Renal cortical epithelial cell (primary cell): Measurements from ENCODE around the gene PGM5.

- RRBS: no CpG with 5 or more reads among the region's 13 CpGs
Measured at GRCh38 chr9:67832506-67832951, 26.2 kb upstream of the ANKRD20A1 start.

- RRBS: no CpG with 5 or more reads among the region's 74 CpGs
Measured at GRCh38 chr9:68356481-68357301, at the start of gene PGM5. TSS of gene PGM5 (plus strand) at chr9:68356611.

GRCh38 chr9:68508441-68509073 lies 32.1 kb downstream of the TMEM252 start:
- RRBS: no CpG with 5 or more reads among the region's 3 CpGs

DNA sequence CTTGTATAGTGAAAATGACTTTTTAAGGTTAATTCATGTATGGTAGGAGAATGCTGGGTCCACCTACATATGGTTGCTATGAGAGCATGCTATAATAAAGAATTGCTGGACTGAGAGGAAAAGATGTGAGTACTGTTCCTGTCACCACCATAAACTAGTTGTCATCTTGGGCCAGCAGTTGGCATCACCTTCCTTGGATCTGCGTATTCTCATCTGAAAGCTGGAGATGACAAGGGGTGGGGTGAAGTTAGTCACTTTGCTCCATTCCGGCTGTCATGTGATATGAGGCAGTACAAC lies 33.3 kb downstream of the PIP5K1B start:
- RRBS: no CpG with 5 or more reads among the region's 2 CpGs

- RRBS: 1% methylated on average over 21 of the region's 48 CpGs
Measured at GRCh38 chr9:69121621-69122115, 52.4 kb upstream of the TJP2 start.

GRCh38 chr9:69122504-69123364 lies 51.3 kb upstream of the TJP2 start:
- RRBS: no CpG with 5 or more reads among the region's 22 CpGs

GRCh38 chr9:69132222-69132704 lies 41.8 kb upstream of the TJP2 start:
- RRBS: no CpG with 5 or more reads among the region's 4 CpGs

DNA sequence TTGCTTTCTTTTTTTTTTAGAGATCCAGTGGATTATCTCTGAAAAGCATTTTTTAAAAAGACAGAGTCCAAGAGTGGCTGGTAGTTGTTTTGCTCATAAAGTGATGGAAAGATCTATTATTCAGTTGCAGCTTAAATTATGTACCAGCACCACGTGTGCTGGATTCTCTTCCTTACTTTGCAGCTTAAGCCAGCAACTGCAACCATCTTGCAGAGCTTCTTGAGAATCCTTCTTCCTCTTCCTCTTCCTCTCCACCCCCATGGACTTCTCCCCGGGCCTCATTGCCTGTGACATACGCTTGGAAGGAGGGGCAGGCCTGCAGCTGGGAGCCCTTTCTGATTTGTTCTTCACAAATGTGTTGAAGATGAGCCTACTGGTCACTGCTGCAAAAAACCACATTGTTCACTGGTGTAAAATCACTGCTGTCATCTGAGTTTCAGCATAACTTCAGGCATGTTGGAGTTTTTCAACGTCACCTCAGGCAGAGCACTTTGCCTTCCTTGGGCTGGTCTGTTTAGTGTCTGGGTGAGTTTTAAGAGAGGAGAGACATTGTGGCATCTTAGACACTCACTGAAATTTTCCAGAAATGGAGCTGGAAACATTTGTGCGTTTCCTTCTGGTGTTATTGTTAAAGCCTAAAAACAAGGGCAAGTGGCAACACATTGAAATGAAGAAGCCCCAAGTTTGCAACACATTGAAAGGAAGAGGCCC lies 7.8 kb downstream of the TJP2 start:
- RRBS: no CpG with 5 or more reads among the region's 5 CpGs

DNA sequence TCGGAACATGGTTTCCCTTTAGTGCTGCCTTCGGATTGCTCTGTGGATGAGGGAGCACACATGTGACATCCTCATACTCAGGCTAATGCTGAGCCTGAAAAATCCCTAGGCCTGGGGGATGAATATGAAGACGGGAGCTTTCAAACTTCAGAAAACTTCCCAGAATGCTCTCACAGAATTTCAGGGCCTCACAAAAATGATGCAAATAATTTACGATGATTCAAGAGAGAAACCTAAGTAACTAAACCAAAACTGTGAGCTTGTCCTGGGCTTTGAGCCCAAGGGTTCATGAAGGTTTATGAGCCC lies 145.3 kb downstream of the ENTREP1 start:
- RRBS: no CpG with 5 or more reads among the region's 4 CpGs

- RRBS: no CpG with 5 or more reads among the region's 3 CpGs
Measured at GRCh38 chr9:69580547-69580885, 91.7 kb downstream of the APBA1 start.

GRCh38 chr9:69763357-69764242 lies 3.8 kb upstream of the PTAR1 start:
- RRBS: no CpG with 5 or more reads among the region's 14 CpGs

- RRBS: no CpG with 5 or more reads among the region's 5 CpGs
Measured at GRCh38 chr9:69806078-69806762, 14.4 kb upstream of the CFAP95 start.

- RRBS: no CpG with 5 or more reads among the region's 8 CpGs
Measured at GRCh38 chr9:70110644-70111293, 67.1 kb downstream of the MAMDC2 start.

GRCh38 chr9:70205385-70206007 lies 53.3 kb upstream of the SMC5 start:
- RRBS: no CpG with 5 or more reads among the region's 2 CpGs

DNA sequence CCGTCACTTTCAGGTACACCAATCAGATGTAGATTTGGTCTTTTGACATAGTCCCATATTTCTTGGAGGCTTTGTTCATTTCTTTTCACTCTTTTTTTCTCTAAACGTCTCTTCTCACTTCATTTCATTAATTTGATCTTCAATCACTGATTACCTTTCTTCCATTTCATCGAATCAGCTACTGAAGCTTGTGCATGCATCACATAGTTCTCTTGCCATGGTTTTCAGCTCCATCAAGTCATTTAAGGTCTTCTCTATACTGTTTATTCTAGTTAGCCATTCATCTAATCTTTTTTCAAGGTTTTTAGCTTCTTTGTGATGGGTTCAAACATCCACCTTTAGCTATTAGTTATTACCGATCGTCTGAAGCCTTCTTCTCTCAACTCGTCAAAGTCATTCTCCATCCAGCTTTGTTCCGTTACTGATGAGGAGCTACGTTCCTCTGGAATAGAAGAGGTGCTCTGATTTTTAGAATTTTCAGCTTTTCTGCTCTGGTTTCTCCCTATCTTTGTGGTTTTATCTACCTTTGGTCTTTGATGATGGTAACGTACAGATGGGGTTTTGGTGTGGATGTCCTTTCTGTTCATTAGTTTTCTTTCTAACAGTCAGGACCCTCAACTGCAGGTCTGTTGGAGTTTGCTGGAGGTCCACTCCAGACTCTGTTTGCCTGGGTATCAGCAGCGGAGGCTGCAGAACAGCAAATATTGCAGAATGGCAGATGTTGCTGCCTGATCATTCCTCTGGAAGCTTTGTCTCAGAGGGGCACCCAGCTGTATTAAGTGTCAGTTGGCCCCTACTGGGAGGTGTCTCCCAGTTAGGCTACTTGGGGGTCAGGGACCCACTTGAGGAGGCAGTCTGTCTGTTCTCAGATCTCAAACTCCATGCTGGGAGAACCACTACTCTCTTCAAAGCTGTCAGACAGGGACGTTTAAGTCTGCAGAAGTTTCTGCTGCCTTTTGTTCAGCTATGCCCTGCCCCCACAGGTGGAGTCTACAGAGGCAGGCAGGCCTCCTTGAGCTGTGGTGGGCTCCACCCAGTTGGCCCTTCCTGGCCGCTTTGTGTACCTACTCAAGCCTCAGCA lies 47.2 kb upstream of the SMC5 start:
- RRBS: no CpG with 5 or more reads among the region's 12 CpGs

- RRBS: no CpG with 5 or more reads among the region's 10 CpGs
Measured at GRCh38 chr9:70260960-70262019, 2.5 kb downstream of the SMC5 start.

DNA sequence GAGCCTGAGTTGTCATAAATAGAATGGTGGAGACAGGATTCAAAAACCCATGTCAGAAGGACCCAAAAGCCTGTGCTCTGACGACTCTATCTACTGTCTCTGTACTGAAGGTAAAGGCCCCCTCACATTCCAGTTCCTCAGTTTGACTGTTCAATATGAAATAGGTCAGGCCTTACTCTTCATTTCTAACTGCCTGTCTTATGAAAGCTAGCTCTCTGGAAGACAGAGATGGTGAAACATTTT lies 9.7 kb downstream of the KLF9 start:
- RRBS: no CpG with 5 or more reads among the region's 1 CpG

DNA sequence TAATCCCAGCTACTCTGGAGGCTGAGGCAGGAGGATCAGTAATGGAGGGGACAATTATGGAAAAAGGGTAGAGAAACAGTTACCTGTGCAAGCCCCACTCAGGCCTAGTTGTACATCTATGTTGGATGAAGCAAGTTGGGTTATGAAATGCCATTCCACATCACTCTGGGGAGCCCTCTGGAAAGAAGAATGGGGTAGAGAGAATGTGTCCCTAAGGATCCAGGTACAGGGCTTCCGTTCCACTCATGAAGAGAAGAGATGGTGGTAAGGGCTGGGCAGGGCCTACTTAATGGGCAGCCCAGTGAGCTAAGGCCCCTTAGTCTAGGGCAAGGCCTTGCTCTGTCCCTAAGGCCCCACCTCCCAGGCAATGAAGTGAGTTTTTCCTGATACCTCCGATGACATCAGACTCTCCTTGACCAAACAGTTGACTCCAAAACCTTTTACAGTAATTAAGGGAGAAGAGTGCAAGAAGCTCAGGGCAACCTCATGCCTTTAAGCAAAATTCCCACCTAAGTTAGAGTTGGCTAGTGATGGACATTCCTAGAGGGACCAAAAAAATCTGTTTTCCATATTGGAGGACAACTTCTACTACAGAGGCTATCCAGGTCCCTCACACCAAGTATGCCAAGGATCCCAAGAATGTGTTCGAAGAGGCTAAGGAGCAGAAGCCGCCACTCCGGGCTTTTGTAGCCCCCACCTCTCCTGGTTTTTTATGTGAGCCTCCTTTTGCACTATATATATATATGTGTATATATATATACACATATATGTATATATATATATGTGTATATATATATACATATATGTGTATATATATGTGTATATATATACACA lies 6.0 kb downstream of the KLF9 start:
- RRBS: no CpG with 5 or more reads among the region's 5 CpGs

- RRBS: no CpG with 5 or more reads among the region's 8 CpGs
Measured at GRCh38 chr9:70472731-70473297, 58.4 kb upstream of the KLF9 start.

GRCh38 chr9:70484489-70484990 lies 70.1 kb upstream of the KLF9 start:
- RRBS: no CpG with 5 or more reads among the region's 4 CpGs